ENCODE measurements around a stretch of chr3.

GRCh38 chr3:14803646-14804215 is 15.0 kb upstream of the FGD5 start:
- PRO-cap, result no peak
- RAMPAGE, long total RNA, result no peak

GRCh38 chr3:14949085-14949637 is 1.8 kb downstream of the NR2C2 start:
- PRO-cap, result no peak
- RAMPAGE, long total RNA, result no peak

GRCh38 chr3:15037606-15038849 is 27.1 kb downstream of the MRPS25 start:
- PRO-cap, result no peak
- RAMPAGE, long total RNA, result no peak

DNA sequence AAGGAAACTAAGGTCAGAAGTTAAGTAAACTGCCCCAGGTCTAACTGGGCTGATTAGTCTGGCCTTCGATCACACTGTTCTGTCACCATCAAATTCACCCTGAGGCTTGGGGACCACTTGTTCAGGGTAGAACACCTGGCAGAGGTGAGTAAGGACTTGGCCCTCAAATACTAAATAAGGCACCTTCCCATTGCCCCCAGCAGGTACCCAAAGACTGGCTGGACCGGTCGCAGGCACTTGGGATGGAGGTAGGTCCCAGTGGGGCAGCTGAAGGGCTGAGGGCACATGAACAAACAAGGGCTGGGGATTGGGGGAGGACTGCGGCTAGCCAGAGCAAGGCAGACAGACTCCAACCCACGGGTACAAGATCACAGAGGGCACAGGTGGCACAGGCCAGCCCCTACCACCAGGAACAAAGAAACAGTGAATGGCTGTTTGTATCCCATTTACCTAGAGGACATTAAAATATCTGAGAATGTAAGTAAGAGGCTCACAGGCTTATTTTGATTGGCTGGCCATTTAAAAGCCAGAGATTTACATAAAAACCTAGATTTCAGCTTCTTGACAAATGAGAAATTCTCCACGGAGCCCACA is 1.8 kb downstream of the MRPS25 start:
- PRO-cap, result no peak
- RAMPAGE, long total RNA, result no peak

DNA sequence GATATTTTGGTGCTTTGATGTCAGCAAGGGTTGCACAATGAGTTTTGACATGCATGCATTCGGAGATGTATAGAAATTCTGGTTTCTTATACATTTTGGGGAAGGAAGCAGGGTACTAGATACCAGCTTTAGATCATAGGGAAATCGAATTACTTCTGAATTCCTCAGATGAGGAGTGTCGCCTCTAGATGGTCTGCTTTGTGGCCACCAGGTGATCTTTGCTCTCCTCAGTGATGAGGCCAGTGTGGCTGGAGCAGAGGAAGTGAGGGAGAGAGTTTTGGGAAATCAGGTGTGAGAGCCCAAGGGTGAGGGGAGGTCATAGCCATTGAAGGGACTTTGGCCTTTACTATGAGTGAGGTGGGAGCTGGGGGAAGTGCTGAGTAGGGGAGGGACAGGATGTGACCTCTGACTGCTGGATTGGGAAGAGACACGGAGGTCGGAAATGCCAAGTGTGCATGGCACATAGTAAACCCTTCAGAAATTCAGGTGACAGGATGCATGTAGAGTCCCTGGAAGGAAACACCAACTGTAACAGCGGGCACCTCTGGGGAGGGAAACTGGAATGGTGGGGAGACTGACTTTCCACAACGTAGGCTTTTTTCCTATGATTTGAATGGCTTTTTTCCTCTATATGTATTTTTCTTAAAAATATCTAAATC is 8.5 kb upstream of the RBSN start:
- PRO-cap, result no peak
- RAMPAGE, long total RNA, result no peak

DNA sequence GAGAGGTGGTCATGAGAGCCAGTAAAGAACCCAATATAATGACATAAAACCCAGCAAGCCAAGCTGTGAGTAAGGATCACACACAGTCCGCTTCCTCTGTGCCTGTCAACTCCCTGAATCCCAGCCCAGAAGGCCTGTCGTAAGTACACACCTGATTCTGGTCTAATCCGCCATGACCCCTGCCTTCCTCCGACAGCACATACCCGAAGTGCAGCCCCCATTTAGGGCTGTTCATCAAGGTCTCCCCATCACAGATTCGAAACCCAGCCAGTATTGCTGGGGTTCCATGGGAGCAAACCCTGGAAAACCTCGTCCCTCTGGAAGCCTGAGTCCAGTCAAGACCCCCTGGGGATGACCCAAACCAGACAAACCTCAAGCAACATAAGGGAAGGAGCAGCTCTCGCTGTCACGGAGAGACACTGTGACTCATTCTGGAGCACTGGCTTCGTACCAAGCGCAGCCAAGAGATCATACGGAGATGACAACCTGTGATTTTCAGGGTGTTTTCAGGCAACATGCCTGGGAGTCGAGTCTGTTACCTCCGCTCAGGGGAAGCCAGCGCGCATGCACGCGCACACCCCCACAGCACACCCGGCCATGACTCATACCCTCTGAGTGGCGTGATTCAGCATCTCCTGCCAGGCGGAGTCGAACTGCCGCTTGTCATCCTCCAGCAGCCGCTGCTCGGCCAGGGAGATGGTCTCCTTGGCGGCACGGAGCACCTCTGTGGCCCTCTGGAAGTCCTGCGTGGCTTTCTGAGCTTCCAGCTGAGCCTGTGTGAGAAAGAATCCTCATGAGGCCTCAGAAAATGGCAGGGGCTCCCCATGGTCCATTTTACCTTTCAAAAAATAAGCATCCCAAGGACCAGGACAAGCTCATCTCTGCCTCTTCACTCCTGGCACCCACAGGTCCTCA is 63.0 kb downstream of the SH3BP5 start:
- PRO-cap, result bidirectional peak, plus-strand start at position 651 of the sequence, minus-strand start at position 557 of the sequence
- RAMPAGE, long total RNA, result no peak

DNA sequence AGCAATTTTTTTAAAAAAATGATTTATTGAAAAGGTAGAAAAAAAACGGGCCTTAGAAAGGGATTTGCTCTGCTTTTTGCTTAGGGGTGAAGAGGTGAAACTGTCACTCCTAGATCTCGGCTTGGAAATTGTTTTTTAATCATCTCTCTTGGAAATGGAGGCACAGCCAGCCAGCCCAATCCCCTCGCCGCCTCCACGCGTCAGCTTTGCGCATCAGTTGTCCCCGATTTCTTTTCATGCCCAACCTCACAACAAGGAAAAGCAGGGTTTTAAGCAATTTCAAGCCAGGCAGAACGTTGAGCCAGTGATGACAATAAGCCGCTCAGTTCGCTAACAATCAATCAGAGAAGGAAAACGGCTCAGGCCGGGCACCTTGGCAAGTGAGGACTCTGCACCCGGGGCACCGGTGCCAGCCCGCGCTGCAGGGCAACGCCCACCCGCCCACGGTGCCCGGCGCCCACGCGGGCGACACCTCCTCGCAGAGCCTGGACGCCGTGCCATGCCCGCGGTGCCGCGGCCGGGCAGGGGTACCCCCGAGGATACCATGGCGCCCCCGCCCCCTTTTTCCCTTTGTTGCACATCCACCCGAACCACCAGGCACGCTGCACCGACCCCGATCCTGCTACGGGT is 859 bp downstream of the SH3BP5 start:
- PRO-cap, result bidirectional peak, plus-strand start at position 488 of the sequence, minus-strand start at position 382 of the sequence
- RAMPAGE, long total RNA, result no peak

DNA sequence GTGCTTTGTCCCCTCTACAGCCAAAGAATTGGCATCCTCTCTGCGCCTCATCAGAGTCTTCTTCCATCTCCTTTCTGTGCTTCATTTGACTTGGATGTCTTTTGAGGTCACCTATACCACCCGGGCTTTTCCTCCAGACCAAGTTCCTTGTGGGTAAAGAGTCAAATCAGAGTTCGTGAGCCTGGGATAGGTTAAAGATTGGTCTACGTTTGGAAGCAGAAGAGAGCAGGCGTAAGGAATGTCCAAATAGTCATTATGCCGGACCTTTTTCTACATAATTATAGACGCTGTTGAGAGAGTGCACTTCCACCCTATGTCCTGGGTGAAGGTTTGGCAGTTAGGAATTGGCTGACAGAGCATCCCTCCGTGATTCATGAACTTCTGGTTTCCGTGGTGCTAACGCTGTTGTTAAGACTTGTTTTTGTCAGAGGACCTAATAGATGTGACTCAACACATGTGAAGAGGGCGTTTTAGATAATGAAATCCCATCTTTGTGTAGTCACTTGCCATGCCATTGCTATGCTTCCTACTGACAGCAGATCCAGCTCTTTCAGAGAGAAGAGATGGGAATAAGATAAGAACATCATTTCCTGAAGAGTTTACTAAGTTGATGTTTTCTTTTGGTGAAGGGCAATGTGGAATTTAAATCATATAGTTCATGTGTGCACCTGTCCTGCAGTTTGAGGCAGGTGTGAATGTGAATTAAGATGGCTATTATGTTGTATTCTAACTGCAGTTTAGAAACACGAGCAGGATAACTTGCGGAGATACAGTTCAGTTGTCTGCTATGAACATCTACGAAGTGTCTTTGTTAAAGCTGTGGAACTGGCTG is 1.2 kb downstream of the EAF1 start:
- PRO-cap, result unidirectional peak, minus-strand start at position 383 of the sequence
- RAMPAGE, long total RNA, result no peak

GRCh38 chr3:15442724-15443454 is 15.5 kb downstream of the EAF1 start:
- PRO-cap, result no peak
- RAMPAGE, long total RNA, result no peak

DNA sequence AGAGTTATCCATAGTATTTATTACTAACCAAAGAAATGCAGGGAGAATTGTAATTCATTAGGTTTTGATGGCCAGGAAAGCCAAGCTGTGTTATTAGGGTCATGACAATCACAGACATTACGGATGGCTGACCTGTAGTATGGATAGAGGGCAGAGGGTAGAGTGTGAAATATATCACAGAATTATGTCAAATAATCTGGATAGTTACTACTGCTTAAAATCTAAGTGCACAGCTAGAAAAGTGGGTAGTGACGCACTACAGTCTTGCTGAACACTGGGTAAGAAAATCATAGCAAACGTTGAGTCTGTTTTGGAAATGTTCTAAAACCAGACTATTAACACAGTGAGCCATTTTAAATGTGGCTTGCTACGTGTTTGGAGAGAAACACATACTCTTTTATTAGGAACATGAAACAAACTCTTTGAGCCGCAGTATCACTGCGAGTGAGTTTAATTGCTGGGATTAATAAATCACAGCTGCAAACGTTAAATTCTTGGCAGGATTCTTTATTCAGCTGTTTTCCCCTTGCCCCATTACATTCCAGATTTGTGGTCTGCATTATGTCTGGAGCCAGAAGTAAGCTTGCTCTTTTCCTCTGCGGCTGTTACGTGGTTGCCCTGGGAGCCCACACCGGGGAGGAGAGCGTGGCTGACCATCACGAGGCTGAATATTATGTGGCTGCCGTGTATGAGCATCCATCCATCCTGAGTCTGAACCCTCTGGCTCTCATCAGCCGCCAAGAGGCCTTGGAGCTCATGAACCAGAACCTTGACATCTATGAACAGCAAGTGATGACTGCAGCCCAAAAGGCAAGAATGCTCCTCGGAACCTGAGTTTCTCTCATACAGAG is 33.6 kb downstream of the BTD start:
- PRO-cap, result bidirectional peak, plus-strand start at position 351 of the sequence, minus-strand start at position 276 of the sequence
- RAMPAGE, long total RNA, result no peak

DNA sequence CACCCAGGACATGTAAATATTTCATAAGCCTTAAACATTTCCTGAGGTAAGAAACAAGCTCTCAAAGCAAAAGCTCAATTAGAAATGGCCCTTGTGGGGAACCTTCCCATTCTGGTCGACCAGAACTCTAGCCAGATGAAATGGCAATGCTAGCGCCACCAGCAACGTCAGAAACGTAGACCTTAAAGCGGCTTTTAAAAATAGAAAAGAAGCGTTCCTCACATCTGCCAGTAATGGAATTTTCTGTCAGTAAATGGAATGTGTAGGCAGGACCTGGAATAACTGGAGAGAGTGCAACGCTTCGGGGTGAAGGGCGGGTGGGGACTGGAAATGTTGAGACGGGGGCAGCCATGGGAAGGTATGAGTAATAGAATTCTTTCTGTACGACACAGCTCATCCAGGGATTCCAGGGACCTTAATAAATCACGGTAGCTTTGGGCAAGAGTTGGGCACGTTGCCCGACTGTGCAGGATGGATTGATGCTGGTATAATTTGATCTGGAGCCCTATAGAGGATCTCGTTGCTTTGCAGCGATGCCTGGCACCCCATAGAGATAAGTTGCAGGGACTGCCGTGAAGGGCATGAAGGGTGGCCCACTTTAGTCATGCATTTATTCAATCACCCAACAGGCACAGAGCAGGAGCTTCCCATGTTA is 44.5 kb downstream of the BTD start:
- PRO-cap, result no peak
- RAMPAGE, long total RNA, result no peak

- PRO-cap, result no peak
- RAMPAGE, long total RNA, result no peak
These were observed 28.9 kb downstream of the ANKRD28 start for GRCh38 chr3:15768571-15769516.

DNA sequence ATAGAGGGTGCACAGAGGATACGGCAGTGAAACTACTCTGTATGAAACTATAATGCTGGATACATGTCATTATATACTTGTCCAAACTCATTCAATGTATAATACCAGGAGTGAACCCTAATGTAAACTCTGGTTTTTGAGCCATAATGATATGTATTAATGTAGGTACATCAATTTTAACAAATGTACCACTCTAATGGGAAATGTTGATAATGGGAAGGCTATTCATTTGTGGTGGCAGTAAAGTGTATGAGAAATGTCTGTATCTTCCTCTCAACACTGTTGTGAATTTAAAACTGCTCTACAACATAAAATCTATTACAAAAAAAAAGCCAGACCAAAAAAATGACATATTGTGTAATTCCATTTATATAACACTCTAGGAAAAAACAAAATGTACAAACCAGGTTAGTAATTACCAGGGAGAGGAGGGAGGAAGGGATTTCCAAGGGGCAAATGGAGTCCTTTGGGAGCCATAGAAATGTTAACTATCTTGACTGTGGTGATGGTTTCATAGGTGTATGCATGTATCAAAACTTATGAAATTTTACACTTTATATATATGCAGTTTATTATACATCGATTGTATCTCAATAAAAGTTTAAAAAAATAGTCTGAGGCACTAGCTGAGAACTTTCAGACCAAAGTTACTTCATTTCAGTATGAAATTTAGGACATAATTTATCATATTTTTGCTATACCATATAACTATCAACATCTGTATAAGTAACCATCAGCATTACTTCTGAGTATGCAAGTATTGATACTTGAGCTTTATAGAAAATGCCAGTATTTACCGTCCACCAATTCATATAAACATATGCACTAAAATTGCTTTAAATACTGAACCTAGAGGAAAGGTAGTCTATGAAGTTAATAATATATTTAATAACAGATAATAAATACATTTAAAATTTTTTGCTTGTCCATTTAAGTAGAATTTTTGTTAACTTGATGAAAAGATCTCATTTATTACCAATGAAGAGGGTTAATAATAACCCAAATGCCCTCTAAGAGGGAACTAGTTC is 11.4 kb downstream of the ANKRD28 start:
- PRO-cap, result no peak
- RAMPAGE, long total RNA, result no peak

DNA sequence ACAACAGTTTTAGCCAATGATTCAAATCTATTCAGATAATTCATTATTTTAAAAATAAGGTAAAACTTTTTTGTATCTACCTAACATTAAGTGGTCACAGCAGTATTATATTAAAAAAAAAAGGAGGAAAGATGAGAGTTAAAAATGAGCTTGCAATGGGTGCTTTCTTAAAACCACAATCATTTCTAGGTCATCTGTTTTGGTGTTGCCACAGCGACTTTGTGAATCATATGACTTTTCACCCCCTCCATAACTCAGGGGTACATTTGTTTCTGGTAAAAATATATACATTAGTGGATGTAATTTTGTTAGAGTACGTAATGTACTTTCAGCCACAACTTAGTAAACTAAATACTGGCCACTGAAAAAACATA is 3.6 kb downstream of the ANKRD28 start:
- PRO-cap, result no peak
- RAMPAGE, long total RNA, result no peak

- PRO-cap, result no peak
- RAMPAGE, long total RNA, result no peak
These were observed 1.4 kb downstream of the ANKRD28 start for GRCh38 chr3:15796281-15796777.

DNA sequence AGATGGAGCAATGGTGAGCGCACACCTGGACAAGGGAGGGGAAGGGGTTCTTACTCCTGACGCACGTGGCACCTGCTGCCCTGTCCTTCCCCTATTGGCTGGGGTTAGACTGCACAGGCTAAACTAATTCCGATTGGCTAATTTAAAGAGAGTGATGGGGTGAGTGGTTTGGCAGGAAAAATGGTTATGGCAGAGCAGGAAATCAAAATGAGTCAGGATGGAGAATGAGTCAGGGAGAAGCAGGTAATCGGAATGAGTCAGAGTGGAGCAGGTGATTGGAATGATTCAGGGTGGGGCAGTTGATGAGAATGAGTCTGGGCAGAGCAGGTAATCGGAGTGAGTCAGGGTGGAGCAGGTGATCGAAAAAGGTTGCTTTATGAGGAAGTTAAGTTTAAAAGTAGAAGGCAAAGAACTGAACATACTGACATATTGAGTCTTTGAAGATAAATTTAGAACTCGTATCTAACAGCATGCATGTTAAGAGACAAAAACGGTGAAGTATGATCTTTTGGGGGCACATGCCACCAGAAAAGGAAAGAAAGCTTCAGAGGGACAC is 73.0 kb upstream of the GALNT15 start:
- PRO-cap, result no peak
- RAMPAGE, long total RNA, result no peak

DNA sequence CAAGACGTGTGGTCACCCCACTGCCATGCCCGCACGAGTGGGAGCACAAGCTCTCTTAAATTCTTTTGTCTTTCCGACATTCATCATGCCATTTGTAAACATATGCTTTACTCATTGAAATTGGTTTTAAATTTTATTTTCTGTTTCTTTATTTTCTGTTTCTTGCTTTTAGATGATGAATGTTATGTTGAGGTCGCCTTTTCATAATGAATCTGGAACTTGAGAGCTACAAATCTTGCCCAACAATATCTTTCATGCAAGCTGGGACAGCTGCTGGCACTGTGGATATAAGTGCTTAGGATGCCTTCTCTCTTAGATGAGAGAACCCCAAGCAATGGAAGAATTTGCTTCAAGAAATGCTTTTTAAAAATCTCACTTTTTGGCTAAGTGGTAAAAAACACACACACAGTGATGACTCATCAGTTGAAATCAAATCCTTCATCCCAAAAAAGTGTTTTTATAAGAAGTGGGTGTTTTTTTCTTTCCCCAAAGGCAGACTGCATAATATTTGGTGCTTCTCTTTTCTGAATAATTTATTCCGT is 38.5 kb upstream of the GALNT15 start:
- PRO-cap, result no peak
- RAMPAGE, long total RNA, result no peak

DNA sequence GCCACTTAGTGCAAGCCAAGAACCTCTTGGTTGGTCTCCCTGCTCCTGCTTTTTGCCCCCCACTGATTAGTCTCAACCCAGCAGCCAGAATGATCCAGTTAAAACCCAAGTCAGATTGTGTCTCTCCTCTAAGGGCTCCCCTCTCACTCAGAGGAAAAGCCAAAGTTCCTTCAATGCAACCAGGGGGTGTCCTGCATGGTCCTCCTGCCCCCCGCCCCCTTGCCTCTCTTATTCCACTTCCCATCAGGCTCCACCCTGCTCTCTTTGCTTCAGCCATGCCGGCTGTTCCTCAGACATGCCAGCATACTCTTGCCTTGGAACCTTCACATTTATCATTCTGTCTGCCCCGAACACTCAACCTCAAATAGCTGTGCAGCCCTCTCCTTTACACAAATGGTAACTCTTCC is 948 bp upstream of the GALNT15 start:
- PRO-cap, result no peak
- RAMPAGE, long total RNA, result no peak

DNA sequence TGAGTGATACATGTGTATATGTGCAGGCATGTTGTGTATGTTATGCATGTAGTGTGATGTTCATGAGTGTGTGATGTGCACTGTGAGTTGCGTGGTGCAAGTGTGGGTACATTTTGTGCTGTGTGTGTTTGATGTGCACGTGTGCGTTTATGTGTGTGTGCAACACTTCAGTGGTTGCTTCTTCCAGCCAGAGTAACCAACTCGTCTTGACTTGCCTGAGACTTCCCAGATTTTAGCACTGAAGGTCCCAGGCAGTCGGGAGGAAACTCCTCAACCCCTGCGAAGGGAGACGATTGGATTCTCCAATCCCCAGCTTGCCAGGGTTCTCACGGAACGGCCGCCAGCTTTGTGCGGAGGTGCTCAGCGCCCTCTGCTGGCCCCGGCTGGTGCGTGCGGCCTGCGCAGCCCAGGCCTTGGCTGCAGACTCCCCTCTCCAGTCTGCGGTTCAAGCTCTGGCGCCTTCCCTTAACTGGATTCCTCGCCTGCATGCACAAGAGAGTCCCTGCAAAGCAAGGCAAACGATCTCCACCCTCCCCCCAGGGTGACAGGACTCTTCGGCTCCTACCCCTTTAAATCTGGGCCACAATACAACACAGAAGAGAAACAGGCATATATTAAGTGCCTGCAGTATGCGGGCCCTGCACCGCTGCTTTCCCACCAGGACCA is 3.8 kb downstream of the GALNT15 start:
- PRO-cap, result bidirectional peak, plus-strand start at position 241 of the sequence, minus-strand start at position 240 of the sequence
- RAMPAGE, long total RNA, result no peak

DNA sequence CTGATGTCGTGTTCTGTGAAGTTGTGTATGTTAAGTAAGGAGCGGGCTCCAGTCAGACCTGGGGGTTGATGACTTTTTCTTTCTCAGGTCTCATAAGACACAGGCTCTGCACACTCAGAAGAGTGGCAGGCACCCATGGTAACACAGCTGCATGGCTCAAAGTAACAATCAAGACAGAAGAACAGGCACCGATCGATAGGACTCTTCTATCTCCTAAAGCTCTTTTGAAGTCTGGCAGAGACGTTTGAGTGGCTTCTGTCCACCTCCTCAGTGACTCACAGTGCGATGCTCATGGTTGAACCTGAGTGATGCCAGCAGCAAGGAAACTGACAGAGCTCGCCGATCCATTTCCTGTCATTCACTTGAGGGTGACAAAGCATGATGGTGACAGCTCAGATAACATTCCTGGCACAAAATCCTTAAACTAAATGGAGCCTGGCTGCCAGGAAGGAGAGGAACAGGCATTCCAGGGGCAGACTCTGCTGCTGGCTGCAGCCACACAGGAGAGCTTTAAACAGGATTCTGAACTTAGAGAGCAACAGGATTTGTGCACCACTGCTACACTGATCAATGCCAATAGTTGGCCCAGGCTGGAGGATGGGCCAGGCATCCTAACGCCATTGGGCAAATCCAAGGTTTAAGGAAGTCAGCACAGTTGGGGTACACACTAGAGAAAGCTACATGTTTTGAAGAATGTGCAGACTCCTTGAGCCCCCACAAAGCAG is 20.7 kb downstream of the DPH3 start:
- PRO-cap, result no peak
- RAMPAGE, long total RNA, result no peak

Data from urinary bladder (tissue), 3 donors.